Colon Carcinoma Metastatic in the Lung (tissue), 2 donors: ENCODE measurements around a stretch of chr6.

GRCh38 chr6:110930226-110930523 lies 28.3 kb upstream of the GTF3C6 start:
- PRO-cap, 2 experiments: no peak in any of the 2 experiments

DNA sequence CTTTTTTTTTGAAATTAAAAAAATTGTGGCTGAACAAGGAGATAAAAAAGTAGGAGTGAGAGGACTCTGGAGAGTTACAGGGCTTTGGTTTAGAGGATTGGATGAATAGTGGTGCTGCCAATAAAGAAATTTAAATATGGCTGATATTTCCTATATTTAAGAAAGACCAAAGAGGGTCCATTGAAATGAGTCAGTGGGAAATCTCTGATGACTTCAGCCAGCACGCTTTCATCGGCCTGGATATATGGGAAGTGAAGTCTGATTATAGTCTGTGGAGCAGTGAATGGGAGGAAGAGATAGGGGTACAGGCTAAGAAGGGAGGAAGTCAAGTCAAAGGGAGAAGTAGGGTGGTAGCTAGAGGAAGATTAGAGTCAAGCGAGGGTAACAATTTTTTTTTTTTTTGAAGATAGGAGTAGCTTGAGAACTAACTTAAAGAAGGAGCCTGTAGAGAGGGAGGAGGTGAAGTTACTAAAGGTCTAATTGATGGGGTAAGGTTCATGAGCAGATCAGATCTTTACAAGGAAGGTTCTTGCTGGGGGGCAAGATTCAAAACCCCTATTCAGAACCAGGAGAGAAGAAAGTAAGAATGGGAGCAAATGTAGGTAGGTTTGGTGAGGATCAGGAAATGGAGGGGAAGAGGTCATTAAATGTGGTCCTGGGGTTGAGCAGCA lies 22.8 kb downstream of the SLC16A10 start:
- PRO-cap, 2 experiments: no peak in any of the 2 experiments

GRCh38 chr6:111477331-111478009 lies 5.5 kb downstream of the REV3L start:
- PRO-cap, 2 experiments: no peak in any of the 2 experiments

DNA sequence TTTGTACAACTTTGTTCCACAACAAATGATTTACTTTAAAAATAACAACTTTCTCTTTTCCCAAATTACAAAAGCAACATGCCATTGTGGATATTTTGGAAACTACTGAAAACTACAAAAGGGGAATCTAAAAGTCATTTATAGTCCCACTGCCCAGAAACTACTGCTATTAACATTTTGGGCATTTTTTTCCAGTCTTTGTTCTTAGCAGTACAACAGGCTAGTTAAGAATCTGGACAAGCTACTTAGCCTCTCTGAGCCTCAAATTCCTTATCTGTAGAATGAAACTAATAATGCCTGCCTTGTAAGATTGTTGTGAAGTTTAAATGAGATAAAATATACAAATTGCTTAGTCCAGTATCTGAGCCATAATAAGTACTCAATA lies 61.1 kb upstream of the REV3L start:
- PRO-cap, 2 experiments: no peak in any of the 2 experiments

- PRO-cap, 2 experiments: no peak in any of the 2 experiments
Measured at GRCh38 chr6:111588122-111588931, 17.4 kb downstream of the TRAF3IP2 start.

DNA sequence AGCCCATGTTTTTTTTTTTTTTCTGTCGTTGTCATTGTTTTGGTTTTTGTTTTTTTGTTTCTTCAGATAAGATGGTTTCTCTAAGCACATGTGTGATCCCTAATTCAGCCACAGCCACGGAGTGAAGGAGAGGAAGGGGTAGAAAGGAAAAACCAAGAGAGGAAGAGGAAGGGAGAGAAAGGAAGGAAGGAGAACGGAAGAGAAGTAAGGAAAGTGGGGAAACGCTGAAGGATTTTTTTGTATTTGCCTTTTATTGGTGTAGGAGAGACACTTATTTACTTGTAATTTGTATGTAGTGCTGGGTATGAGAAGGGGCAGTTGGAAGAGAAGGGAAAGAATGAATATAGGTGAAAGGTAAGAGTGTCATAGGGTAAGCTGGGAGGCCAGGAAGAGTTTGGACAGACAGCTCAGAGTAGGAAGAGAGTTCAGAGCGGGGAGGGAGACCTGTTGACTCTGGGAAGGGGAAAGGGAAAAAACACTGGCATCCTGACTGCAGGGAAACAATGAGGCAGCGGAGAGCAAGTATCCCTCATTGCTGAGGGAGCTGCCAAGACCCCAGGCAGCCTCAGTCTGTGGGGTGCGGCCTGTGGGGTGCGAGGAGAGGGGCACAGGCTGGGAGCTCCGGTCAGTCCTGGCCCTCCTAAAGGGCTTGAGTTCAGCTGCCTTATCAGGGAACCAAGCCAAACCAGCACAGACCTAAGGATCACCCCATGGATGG lies 3.2 kb downstream of the TRAF3IP2 start:
- PRO-cap, 2 experiments: no peak in any of the 2 experiments

GRCh38 chr6:111666607-111667242 lies 61.0 kb upstream of the TRAF3IP2 start:
- PRO-cap, 2 experiments: no peak in any of the 2 experiments

GRCh38 chr6:111693797-111693996 lies 88.0 kb upstream of the TRAF3IP2 start:
- PRO-cap, 2 experiments: no peak in any of the 2 experiments

GRCh38 chr6:111747312-111747879 lies 125.9 kb downstream of the FYN start:
- PRO-cap, 2 experiments: no peak in any of the 2 experiments

- PRO-cap, 2 experiments: peak in 1 of 2 experiments; most common plus-strand start chr6:111751344 (in 1)
Measured at GRCh38 chr6:111751103-111751574, 122.1 kb downstream of the FYN start.

- PRO-cap, 2 experiments: peak in 1 of 2 experiments; most common plus-strand start chr6:111759124 (in 1); most common minus-strand start chr6:111759105 (in 1)
Measured at GRCh38 chr6:111758956-111760043, 114.0 kb downstream of the FYN start.

DNA sequence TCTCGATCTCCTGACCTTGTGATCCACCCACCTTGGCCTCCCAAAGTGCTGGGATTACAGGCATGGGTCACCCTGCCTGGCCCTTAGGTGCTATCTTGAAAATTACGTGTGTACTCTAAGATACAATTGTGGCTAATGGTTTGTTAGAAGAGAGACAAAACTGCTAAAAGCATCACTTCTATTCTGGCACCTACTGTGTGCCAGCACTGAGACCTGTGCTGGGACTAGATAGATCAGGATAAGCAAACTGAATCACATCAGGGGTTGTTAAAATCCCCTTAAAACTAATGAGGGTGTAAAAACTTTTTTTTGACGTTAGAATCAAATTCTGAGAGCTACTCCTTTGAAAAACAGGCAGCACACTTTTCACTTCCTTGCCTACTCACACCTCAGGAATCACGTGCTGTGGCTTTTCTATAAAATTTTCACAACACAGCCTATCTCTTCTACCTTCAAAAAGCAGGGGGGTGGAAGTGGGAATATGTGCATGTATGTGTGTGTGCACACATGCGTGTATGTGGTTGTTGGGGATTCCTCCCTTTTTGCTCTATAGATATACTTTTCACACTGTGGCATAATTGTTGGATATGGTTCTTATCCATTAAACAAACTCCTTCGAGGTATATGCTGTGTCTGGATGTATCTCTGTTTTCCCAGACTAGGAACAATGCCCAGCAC lies 105.5 kb downstream of the FYN start:
- PRO-cap, 2 experiments: no peak in any of the 2 experiments

GRCh38 chr6:111804495-111805084 lies 68.7 kb downstream of the FYN start:
- PRO-cap, 2 experiments: no peak in any of the 2 experiments

- PRO-cap, 2 experiments: no peak in any of the 2 experiments
Measured at GRCh38 chr6:111824532-111825196, 48.6 kb downstream of the FYN start.

- PRO-cap, 2 experiments: no peak in any of the 2 experiments
Measured at GRCh38 chr6:111855540-111856261, 17.6 kb downstream of the FYN start.

- PRO-cap, 2 experiments: no peak in any of the 2 experiments
Measured at GRCh38 chr6:111867480-111868478, 5.5 kb downstream of the FYN start.

- PRO-cap, 2 experiments: no peak in any of the 2 experiments
Measured at GRCh38 chr6:111871101-111871675, 2.1 kb downstream of the FYN start.

GRCh38 chr6:111880761-111881269 lies 7.6 kb upstream of the FYN start:
- PRO-cap, 2 experiments: no peak in any of the 2 experiments

- PRO-cap, 2 experiments: no peak in any of the 2 experiments
Measured at GRCh38 chr6:111908732-111909655, 35.7 kb upstream of the FYN start.

DNA sequence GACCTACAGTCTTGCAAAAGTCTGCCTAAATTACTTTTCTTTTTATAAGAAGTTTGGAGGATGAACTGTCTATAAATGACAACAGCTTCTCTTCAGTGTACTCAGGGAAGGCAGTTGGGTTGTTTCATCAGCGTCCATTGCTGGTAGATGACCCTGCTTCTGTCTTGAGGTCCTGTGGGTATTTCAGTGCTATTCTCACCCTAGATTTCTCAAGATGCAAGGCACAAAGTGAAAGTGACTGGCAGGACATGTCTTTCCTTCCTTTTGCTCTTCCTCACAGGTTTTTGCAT lies 30.9 kb downstream of the LAMA4 start:
- PRO-cap, 2 experiments: no peak in any of the 2 experiments